Parietal lobe (tissue), 2 donors: ENCODE measurements around a stretch of chr7.

DNA sequence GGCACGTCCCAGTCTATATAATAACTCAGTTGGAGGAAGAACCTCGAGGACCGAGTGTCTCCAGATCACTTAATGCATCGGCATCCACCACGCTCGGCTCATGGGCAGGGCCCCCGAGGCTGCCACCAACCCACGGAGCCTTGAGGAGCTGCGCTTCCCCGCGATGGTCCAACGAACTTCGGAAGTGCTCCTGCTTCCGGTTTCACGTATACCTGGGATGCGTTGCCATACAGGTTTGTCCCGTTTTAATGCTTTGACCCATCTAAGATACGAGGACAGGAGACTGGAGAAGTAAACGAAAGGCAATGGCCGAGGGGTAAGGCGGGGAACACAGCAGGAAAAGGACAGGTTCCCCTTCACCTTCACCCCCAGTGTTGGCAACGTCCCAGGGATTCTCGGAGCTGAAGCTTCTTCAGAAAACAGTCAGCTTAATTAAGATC lies 10.5 kb upstream of the SP8 start:
- RAMPAGE, long total RNA: no peak

- RAMPAGE, long total RNA: no peak
Observed at GRCh38 chr7:20797643-20798756, 11.3 kb upstream of the SP8 start.

- RAMPAGE, long total RNA: no peak
Observed at GRCh38 chr7:20835157-20835510, 48.4 kb upstream of the SP8 start.

DNA sequence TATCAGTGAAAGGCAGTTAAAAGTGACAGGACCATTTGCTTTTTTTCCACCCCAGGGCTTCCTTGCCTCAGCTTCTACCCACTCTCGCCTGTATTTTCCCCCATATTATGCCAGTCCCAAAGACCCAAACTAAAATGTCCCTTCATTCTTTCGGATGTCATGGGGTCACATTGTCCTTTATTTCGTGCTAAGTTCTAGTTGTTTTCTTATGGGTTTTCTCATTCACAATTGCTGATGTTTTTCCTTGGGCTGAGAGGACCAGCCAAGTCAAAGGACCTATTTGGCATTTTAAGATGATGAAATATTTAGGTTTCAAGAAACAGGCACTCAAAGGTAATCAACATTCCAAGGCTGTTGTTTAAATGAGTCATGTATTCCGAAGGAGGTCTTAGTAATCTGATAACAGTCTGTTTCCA lies 74.0 kb downstream of the DNAH11 start:
- RAMPAGE, long total RNA: no peak

- RAMPAGE, long total RNA: no peak
Observed at GRCh38 chr7:21898158-21899003, 47.3 kb downstream of the CDCA7L start.

DNA sequence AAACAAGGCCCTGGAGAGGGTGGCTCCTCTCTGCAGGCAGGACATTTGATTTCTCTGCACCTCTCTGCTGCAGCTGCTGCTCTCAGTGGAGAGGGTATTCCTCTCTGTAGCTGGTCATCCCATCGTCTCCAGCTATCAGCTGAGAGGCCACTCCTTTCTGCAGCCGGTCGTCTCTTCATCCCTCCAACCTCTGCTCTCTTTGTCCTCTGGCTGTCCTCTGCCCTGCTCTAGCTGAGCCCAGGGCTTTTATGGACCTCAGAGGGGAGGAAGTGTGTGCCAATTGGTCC lies 26.0 kb upstream of the CDCA7L start:
- RAMPAGE, long total RNA: no peak

GRCh38 chr7:22096676-22097225 lies 151.1 kb upstream of the CDCA7L start:
- RAMPAGE, long total RNA: no peak

GRCh38 chr7:22123073-22123750 lies 177.5 kb upstream of the CDCA7L start:
- RAMPAGE, long total RNA: no peak

- RAMPAGE, long total RNA: no peak
Observed at GRCh38 chr7:22220748-22221459, 136.1 kb downstream of the RAPGEF5 start.

GRCh38 chr7:22264398-22265095 lies 92.4 kb downstream of the RAPGEF5 start:
- RAMPAGE, long total RNA: no peak

GRCh38 chr7:22274698-22275500 lies 82.1 kb downstream of the RAPGEF5 start:
- RAMPAGE, long total RNA: no peak

DNA sequence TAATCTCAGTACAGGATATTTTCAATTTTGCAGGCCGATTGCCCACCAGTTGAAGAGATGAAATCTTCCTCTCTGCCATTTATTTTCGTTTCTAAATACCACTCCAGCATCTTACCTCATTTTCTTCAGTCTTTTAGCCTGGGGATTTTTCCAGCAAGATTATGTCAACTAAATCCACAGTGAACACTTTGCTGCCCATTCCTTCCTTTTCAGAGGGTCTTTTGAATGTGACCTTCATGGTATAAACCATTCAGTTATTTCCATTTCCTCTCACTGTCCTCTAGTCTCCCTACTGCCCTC lies 69.1 kb downstream of the RAPGEF5 start:
- RAMPAGE, long total RNA: no peak

DNA sequence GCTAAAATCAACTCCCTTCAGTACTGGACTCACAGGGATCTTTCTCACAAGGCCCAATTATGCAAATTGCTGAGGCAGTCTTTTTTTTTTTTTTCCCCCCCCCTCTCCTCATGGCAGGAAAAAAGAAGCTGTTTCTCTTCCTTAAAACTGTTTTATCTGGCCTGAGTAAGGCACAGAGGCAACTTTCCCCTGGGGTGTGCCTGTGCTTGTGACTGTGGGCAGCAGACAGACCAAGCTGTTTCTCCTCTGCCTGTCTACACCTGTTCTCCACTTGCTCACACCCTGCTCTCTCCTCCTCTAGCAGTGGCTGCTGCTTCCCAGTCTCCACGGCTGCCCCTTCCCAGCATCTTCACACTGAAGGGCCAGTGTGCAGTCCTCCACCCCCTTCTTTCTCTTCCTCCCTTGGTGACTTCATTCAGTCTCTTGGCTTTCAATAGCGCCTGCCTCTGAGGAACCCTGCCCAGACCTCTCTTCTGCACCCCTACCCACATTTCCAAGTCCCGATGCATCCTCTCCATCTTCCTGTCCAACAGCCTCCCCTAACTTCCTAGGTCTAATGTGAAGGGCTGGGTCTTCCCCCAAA lies 65.5 kb upstream of the STEAP1B start:
- RAMPAGE, long total RNA: no peak

DNA sequence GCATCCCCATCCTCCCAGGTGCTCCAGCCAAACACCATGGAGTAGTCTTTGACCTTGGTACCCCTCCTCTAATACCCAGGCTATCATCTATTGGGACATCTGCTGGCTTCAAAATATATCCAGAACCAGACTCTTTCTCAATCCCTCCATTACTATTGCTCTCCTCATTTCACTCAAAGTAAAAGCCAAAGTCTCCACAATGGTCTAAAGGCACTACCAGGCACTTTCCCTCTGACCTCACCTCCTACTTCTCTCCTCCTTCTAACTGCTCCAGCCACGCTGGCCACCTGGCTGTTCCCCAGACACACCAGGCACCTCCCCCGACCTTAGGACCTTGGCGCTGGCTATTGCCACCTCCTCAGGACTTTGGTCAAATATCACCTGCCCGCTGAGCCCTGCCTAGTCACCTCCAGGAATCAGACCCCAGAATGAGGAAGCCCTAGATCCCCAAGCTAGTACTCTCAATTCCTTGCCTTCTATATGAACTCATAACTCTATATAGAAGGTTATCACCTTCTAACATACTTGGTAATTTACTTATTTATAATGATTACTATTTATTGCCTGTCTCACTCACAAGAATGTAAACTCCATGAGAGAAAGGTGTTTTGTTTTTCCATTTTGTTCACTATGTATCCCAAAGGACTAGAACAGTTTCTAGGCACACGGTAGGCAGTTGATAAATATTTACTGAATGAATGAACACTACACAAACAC lies 66.2 kb upstream of the STEAP1B start:
- RAMPAGE, long total RNA: no peak

- RAMPAGE, long total RNA: no peak
Observed at GRCh38 chr7:22696643-22697316, 30.2 kb upstream of the IL6 start.

DNA sequence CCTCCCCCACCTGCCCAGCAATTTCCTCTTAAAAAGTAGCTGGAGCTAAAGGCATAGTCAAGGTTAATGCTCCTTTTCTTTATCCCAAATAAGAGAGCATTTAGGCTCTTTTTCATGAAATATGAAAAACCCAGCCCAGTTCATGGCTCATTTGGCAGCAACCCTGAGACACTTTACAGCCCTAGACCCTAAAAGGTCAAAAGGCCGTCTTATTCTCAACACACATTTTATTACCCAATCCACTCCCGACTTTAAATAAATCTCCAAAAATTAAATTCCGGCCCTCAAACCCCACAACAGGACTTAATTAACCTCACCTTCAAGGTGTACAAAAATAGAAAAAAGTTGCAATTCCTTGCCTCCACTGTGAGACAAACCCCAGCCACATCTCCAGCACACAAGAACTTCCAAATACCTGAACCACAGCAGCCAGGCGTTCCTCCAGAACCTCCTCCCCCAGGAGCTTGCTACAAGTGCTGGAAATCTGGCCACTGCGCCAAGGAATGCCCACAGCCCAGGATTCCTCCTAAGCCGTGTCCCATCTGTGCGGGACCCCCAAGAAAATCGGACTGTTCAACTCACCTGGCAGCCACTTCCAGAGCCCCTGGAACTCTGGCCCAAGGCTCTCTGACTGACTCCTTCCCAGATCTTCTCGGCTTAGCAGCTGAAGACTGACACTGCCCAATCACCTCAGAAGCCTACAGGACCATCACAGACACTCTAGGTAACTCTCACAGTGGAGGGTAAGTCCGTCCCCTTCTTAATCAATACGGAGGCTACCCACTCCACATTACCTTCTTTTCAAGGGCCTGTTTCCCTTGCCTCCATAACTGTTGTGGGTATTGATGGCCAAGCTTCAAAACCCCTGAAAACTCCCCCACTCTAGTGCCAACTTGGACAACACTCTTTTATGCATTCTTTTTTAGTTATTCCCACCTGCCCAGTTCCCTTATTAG lies 21.7 kb upstream of the IL6 start:
- RAMPAGE, long total RNA: no peak

DNA sequence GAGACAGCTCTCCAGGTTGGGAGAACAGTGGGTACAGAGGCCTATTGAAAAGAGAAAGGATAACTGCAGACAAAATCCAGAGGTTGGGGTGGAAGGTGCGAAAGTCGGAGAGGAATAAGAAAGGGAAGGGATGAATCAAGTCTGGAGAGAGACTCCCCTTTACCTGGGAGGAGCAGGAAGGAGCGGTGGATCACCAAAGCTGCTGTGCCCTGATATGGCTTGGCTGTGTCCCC lies 56.8 kb upstream of the TOMM7 start:
- RAMPAGE, long total RNA: no peak

GRCh38 chr7:23035547-23036498 lies 21.9 kb upstream of the HYCC1 start:
- RAMPAGE, long total RNA: no peak

- RAMPAGE, long total RNA: no peak
Observed at GRCh38 chr7:23105538-23105714, 159 bp upstream of the KLHL7 start.

GRCh38 chr7:23462658-23463615 lies 7.4 kb downstream of the IGF2BP3 start:
- RAMPAGE, long total RNA: no peak